ENCODE data around the genes TMEM86A and CSRP3.

DNA sequence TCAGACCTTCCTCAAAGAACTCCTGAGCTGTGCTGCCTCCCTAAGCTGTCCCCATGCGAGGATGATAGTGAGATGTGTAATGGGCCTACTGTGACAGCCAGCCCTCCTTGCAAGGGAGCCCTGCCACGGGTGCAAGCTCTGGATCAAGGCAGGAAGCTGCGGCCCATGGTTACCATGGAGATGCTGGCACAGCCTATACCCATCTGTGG, 11.1 kb upstream of the LDHA start:
- PRO-cap = no peak

- PRO-cap = no peak
Observed at GRCh38 chr11:18396800-18397066, 2.4 kb downstream of the LDHA start.

GRCh38 chr11:18398871-18399323, 4.5 kb downstream of the LDHA start:
- PRO-cap = no peak

- PRO-cap = no peak
Observed at GRCh38 chr11:18483797-18484251, 28.2 kb downstream of the LDHAL6A start.

DNA sequence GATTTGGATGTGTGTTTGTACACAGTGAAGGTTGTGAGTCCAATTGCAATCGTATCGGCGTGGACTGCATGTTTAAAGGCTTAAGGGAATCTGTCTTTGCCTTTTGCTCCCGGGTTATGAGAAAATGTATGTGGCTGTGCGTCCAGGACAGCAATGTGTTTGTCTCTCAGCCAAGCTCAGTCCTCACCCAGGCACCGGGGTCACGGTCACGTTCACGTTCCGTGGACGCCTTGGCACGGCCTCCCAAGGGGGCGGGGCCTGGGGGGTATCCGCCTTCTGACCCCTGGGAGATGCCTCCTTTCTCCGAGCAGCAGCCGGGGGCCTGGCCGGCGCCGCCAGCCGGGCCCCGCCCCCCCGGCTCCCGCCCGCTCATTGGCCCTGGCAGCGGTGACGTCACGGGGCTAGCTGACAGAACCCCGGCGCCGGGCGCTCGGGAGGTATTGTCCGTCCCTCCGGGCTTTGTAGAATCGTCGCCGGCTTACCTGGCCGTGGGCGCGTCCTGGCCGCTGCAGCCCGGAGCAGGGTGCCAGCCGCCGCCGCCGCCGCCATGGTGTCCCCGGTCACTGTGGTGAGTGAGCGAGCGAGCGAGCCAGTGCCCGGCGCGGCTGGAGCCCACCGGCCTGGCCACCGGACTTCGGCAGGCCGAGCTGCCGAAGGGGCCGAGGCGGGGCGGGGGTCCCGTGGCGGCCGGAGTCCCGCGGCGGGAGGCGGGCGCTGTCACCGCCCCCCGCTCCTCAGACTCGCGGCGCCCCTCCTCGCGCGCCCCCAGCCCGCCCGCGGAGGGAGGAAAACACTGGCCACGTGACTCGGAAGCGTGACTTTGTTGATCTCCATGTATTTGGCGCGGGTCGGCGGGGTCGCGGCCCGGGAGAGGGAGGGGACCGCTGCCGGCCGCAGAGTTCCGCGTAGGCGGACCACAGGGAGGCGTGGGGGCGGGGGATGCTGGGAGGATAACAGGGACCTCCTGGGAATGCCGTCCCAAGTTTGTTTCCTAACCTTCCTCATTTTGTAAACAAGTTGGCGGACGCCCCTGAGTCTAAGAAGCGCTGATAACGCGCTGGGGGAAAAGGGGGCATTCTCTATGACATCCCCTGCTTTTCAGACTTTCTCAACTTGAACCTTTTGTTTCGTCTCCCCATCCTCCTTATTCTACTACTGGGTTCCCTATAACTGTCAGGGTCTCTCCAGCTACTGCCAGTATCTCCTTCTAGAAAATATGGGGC, at the start of gene TMEM86A:
Gene TMEM86A, plus strand, starts transcription at position 440 of the 1,223 bp plus-strand sequence.
- PRO-cap = no peak

- PRO-cap = no peak
Observed at GRCh38 chr11:19201724-19202708, at the start of gene CSRP3. Gene CSRP3 (minus strand): TSS chr11:19201983.

DNA sequence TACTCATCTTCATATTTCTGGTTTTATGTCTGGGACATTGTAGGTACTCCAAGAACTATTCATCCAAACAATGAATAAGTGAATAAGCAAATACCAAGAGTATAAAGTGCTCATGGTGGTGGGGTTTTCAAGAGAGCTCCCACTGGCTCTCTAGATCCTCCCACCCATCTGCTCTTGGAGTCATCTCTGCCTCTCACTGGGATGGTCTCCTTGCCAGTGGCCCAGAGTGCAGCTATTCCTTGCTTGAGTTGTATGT, 126.6 kb upstream of the E2F8 start:
- PRO-cap = no peak

DNA sequence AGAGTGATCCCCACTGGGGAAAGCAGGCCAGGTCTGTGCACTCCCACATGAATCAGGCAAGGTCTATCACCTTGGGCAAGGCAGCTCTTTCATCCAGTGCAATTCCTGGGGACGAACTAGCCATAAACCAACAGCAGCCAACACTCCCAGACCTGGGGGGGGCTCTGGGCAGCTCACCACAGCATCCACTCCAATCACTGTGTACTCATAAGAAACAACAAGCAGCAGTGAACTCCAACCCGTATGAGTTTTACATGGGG, 157.4 kb upstream of the NAV2 start:
- PRO-cap = no peak

DNA sequence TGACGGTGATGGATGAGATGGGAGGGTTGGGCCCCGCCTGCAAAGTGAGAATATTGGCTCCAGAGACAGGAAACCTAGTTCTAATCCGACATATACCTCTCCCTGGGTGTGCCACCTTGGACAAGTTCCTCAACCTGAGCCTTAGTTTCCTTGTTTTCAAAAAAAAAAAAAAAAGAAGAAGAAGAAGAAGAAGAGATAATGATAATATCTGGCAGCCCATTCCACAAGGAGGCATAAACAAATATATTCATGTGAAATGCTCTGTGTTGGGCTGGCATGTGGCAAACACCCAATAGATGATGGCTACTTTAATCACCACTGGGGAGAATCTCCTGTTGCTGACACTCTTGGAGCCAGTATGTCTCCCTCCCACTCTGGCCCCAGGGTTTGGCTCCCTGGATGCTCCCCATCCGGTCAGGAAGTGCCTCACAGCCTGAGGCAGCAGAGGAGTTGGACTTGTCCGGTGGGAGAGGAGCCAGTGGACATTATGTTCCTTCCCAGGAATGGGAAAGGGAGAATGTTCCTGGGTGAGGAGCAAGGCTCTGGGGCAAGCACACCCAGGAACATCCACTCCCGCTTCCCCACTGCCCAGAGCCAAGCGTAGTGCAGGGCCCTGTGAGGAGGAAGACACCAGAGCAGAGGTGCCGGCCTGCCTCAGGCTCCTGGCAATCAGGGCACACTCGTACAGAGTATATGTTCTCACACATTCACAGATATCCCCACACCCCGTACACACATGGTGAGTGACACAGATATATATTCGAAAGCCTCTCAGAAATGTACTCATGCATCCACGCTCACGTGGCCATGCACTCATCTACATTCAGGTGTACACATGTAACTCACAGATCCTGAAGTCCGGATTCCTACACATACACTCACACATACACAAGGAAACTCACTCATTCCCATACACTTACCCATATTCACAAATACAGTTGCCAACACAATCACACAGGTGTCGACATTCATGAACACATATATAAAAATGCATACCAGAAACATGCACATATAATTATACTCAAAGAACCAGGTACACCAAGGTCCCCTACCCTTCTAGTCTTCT, 84.5 kb upstream of the NAV2 start:
- PRO-cap = no peak

- PRO-cap = bidirectional peak, plus-strand start at chr11:19703434, minus-strand start at chr11:19703318
Observed at GRCh38 chr11:19703130-19703634, 9.5 kb upstream of the NAV2 start.

DNA sequence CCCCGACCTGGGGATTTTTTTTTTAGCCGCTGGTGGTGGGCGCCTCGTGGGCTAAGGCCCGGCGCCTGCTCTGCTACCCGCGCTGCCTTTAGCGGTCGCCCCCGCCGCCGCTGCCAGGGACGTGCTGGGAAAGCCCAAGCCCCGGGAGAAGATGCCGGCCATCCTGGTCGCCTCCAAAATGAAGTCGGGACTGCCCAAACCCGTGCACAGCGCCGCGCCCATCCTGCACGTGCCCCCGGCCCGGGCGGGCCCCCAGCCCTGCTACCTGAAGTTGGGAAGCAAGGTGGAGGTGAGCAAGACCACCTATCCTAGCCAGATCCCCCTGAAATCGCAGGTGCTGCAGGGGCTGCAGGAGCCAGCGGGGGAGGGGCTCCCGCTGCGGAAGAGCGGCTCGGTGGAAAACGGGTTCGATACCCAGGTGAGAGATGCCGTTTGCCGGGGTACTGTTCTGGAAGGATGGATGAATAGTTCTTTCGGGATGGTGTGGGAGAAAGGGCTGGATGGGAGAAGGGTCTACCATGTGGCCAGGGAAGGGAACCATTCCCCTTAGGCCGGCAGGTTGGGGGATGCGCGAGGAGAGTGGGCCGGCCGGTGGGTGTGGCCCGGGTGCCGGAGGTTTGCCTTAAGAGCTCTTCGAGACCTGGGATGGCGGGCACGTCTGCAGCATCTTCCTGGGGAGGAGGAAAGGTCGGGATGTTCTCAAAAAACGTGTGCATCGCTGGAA, 1.1 kb downstream of the NAV2 start:
- PRO-cap = unidirectional peak, minus-strand start at position 180 of the sequence; unidirectional peak, plus-strand start at position 636 of the sequence

- PRO-cap = bidirectional peak, plus-strand start at chr11:19715629, minus-strand start at chr11:19715628
Observed at GRCh38 chr11:19715377-19715904, 2.8 kb downstream of the NAV2 start.

- PRO-cap = no peak
Observed at GRCh38 chr11:19827673-19828117, 115.1 kb downstream of the NAV2 start.

DNA sequence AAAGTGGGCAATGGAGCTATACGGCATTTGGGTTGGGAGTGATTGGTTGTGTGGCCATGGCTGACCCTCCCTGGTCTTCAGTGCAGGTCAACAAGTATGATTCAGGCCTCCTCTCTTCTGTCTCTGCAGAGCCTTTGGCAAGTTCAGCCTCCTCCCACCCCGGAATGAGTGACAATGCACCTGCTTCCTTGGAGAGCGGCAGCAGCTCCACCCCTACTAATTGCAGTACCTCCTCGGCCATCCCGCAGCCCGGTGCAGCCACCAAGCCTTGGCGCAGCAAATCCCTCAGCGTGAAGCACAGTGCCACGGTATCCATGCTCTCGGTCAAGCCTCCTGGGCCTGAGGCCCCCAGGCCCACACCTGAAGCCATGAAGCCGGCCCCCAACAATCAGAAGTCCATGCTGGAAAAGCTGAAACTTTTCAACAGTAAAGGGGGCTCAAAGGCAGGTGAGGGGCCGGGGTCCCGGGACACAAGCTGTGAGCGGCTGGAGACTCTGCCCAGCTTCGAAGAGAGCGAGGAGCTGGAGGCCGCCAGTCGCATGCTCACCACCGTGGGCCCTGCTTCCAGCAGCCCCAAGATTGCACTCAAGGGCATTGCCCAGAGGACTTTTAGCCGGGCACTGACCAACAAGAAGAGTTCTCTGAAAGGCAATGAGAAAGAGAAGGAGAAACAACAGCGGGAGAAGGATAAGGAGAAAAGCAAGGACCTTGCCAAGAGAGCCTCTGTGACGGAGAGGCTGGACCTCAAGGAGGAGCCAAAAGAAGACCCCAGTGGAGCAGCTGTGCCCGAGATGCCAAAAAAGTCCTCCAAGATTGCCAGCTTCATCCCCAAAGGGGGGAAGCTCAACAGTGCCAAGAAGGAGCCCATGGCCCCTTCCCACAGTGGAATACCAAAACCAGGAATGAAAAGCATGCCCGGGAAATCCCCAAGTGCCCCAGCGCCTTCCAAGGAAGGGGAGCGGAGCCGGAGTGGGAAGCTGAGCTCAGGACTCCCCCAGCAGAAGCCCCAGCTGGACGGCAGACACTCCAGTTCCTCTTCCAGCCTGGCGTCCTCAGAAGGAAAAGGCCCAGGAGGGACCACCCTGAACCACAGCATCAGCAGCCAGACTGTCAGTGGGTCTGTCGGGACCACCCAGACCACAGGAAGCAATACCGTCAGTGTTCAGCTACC, 220.8 kb downstream of the NAV2 start:
- PRO-cap = no peak

- PRO-cap = no peak
Observed at GRCh38 chr11:19980643-19981880, 179.2 kb downstream of the DBX1 start.

DNA sequence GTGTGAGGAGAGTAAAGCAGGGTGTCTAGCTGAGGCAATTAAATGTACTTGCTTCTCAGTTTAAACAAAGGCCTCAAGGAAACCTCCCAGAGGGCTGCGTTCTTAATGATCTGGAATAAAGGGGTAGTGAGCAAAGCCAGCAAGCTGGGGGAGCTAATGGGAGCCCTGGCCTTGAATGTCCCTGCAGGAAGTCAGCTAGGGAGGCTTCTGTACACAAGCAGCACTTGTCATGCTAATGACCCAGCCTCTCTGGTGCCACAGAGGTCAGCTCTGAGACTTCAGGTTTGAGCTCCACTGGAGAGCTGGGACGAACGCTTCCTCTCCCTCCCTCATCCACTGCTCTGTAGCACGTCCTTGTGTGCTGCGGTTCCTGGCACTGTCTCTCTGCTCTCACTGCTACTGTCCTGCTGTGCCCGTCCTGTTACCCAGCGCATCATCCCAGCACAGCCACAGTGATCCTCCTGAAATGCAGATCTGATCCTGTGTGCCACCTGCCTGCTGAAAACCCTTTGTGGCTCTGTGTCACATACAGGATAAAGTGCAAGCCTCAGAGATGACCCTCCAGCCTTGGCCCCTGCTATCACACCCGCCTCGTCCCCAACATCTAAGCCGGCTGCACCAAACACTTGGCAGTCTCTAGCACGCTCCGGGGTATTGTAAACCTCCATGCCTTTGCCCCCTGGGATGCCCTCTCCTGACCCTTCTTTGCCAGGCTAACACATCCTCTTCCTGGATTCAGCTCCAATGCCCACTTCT, 159.6 kb downstream of the DBX1 start:
- PRO-cap = no peak

DNA sequence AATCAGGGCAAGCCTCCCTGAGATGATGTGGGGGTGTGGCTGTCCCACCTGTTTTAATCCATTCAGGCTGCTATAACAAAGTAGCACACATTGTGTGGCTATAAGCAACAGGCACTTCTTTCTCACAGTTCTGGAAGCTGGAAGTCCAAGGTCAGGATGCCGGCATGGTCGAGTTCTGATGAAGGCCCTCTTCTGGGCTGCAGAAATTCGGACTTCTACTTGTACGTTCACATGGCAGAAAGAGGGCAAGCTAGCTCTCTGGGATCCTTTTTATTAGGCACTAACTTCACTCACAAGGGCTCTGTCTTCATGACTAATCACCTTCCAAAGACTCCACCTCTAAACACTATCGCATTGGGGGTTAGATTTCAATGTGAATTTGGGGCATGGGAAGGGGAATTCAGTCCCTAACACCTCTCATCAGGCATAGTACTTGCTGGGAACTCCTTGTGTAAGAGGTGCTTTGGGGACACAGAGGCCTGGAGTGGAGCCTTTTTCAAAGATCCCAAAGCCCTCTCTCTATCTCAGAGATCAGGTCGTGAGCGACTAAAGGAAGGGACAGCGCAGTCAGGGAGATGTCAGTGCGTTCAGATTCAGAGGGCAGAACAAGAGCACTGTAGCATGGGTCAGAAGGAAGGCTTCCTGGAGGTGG, 158.3 kb downstream of the DBX1 start:
- PRO-cap = no peak

GRCh38 chr11:20024034-20024929, 136.0 kb downstream of the DBX1 start:
- PRO-cap = no peak

DNA sequence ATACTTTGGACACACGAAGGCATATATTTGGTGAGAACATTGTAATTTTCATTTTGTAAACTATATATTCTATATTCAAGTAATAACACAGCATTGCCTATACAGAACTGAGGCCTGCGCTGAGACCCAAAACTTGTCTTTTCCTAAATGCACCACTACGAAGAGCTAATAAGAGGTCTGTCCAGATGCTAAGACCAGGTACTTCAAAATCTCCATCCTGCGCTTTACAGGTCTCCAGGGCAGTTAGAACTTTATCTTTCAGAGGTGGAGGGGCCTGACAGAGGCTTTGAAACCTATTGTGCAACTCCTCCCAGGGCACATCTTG, 1.1 kb downstream of the FANCF start:
- PRO-cap = no peak

DNA sequence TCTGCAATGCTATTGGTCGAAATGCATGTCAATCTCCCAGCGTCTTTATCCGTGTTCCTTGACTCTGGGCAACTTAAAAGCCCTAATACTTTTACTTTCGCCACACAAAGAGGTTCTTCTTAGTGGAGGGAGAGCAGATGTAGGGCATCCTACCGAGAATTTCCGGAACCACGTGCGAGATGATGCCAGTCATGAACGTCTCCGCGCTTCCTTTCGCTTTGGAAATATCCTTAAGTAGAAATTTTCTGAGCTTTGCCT, 206 bp upstream of the FANCF start:
- PRO-cap = no peak